Metastatic Liver Carcinoma in the Adrenal Gland (tissue), 2 donors: ENCODE measurements around a stretch of chr10.

GRCh38 chr10:79166374-79167062 is 97.8 kb downstream of the ZMIZ1 start:
- PRO-cap, 2 experiments = no peak in any of the 2 experiments

DNA sequence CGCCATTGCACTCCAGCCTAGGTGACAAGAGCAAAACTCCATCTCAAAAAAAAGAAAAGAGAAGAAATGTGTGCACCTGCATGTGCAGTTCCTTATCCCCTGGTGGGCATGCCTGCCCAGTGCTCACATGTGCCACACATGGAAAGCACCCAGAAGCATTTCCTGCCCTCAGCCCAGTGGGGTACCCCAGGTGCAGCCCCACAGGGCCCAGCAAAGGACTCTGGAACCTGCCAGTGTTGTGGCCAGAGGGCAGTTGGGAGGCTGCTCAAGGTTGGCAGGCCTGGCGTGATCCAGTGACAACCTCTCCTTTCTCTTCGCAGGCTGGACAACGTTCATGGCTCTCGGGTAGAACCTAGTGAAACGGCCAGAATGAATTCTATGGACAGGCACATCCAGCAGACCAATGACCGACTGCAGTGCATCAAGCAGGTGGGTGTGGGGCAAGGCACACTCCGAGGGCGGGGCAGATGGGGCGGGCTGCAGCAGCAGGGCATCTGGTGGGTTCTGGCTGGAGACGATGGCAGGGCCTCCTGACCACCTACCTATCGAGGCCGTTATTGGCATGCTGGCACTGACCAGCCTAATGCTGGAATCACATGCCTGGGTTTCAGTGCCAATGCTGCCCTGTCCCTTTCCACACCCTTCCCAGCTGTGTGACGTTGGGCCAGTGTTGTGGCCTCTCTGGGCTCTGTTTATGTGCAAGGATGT is 132.7 kb downstream of the ZMIZ1 start:
- PRO-cap, 2 experiments = no peak in any of the 2 experiments

- PRO-cap, 2 experiments = no peak in any of the 2 experiments
These were observed 139.1 kb upstream of the PPIF start for GRCh38 chr10:79208072-79208638.

GRCh38 chr10:79248444-79248816 is 98.8 kb upstream of the PPIF start:
- PRO-cap, 2 experiments = peak in 2 of 2 experiments; most common plus-strand start chr10:79248672 (in 2); most common minus-strand start chr10:79248540 (in 2)

DNA sequence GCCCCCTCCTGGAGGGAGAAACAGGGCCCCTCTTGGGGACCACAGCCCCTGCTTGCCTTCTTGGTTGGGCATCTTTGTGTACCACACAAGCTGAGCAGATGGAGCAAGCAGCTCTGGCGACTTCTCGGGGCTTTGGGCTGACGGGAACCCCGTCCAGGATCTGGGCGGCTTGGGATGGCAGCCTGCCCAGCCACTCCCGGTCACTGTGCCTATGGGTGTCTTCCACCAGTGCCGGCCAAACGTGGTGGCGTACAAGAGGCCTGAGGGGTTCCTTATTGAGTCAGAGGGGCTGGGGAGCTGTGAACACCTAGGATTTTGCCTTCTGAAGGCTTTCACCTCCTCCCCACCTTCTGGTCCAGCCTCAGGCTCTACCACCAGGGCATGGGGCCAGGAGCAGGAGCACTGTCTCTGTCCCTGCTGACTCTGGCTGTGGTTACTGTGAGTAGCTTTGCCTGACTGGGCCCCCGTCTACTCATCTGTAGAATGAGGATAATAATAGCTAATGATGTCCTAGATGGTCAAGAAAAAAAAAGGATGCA is 71.8 kb upstream of the PPIF start:
- PRO-cap, 2 experiments = no peak in any of the 2 experiments

DNA sequence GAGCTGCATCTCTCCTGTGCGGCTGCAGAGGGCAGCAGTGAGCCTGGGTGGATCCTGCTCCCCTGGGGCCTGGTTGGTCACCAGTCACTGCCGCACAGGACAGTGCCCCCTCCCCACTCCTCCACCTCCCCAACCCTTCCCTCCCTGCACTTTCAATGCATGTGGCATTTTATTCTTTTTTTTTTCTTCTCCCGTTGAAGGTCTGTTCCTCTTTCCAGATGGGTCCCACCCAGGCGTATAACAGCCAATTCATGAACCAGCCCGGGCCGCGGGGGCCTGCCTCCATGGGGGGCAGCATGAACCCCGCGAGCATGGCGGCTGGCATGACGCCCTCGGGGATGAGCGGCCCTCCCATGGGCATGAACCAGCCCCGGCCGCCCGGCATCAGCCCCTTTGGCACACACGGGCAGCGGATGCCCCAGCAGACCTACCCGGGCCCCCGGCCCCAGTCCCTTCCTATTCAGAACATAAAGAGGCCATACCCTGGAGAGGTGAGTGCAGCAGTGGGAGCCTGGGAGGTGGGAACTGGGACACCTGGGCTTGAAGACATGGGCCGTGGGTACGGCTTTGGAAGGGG is 54.0 kb upstream of the PPIF start:
- PRO-cap, 2 experiments = no peak in any of the 2 experiments

DNA sequence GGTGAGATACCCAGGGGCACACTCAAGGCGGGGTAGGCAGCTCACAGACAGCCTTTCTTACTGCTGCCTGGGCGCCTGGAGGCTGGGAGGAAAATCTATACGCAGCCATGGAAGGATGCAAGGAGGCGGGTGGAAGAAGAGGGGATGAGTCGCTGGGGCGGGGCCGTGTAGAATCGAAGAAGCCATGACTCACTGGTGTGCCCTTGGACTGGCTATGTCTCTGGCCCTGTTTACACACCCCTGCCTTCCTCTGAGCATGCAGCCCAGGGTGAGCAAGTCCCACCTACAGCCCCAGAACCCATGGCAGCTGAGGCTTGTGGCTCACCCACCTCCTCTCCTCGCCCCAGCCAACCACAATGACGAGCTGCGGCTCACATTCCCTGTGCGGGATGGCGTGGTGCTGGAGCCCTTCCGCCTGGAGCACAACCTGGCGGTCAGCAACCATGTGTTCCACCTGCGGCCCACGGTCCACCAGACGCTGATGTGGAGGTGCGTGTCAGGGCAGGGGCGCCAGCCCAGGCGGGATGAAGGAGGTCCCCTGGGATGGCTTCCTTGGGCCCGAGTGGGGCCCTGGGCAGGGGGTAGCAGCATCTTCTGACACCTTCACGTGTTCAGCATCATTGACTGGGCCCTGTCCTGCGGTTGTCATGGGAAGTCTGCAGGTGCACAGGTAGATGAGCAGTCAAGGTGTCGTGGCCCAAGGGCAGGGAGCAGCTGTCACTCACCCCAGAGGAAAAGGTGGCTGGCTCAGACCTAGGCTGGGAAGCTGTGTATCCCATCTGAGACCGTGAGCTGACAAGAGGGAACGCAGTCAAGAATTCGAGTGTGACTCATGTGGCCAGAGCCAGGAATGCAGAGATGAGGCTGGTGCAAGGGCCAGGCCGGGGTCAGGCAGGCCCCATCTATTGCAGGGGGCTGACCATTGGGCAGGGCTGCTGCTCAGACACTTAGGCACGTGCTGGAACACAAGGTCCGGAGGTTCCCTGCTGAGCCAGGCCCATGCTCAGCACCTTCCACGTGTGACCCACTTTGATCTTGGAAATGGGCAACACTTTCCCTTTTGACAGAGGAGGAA is 48.2 kb upstream of the PPIF start:
- PRO-cap, 2 experiments = no peak in any of the 2 experiments

- PRO-cap, 2 experiments = no peak in any of the 2 experiments
These were observed 34.0 kb upstream of the PPIF start for GRCh38 chr10:79313295-79313591.

DNA sequence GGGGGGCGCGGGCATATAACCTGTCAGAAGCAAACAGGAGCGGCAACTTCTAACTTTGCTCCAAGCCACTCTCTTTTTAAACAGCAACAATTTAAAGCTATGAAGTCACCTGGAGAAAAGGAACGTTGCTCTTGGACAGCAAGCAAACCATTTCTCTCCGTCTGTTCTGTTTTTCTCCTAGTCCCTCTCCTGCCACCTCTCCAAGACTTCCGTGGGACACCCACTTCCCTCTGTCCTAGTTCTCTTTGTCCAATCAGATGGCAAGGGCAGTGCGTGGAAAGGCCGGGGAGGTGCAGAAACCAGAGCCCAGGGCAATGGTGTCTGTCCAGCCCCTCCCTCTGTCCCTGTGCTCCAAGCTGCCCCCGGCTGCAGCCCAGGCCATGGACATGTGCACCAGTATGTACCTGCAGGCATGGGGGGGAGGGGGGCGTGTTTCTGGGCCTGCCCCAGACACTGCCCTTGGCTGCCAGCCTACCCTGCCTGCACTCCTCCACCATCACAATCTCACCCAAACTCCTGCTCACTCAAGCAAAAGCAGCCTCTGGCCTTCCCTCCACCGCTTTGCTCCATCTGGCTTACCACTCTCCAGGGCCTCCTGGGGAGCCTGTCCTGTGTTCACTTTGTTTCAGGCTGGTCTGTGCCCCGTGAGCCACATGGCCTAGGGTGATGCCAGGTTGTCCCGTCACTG is 33.5 kb upstream of the PPIF start:
- PRO-cap, 2 experiments = no peak in any of the 2 experiments

DNA sequence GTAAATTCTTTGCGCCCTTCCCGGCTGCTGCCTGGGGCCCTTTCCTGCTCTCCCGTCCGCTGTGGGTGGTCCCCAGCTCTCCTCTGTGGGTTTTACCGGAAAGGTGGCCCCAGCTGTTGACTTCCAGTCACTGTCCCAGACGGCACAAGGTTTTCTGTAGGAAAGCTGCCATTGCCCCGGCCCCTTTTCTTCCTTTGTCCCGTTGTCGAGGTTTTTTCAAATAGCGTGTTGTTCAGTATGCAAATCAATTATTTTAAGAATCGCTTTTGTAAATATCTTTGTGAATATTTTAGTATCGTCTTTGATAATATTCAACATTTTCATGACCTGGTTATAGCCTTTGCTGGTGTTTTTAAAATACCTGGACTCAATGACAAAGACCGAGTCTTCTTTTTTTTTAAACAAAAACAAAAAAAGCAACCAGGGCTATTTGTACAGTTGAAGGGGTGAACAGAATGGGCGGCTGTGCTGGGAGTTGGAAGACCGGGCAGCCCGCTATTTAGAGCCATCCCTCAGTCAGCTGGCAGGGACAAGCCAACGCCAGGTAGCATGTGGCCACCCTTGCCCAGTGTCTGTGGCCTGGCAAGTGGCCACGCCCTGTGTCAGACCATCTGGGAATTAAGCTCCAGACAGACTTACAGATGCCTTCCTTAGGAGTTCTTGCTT is 32.8 kb upstream of the PPIF start:
- PRO-cap, 2 experiments = no peak in any of the 2 experiments

GRCh38 chr10:79323188-79323992 is 23.9 kb upstream of the PPIF start:
- PRO-cap, 2 experiments = no peak in any of the 2 experiments

DNA sequence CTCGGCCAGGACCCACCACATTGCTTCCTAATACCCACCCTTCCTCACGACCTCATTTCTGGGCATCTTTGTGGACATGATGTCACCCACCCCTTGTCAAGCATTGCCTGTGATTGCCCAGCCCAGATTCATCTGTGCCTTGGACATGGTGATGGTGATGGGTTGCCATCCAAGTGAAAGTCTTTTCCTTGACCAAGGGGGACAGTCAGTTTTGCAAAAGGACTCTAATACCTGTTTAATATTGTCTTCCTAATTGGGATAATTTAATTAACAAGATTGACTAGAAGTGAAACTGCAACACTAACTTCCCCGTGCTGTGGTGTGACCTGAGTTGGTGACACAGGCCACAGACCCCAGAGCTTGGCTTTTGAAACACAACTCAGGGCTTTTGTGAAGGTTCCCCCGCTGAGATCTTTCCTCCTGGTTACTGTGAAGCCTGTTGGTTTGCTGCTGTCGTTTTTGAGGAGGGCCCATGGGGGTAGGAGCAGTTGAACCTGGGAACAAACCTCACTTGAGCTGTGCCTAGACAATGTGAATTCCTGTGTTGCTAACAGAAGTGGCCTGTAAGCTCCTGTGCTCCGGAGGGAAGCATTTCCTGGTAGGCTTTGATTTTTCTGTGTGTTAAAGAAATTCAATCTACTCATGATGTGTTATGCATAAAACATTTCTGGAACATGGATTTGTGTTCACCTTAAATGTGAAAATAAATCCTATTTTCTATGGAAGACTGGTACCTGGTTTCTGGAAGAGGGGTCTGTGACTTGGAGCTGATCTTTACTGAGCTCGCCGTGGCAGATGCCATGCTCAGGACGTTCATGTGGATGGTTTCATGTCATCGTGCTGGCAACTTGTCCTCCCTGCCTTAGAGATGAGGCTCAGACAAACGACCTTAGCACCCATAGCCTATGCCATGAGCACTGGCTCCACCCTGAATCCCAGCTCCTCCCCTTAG is 7.0 kb downstream of the PPIF start:
- PRO-cap, 2 experiments = no peak in any of the 2 experiments

GRCh38 chr10:79472778-79473287 is 27.4 kb upstream of the ZCCHC24 start:
- PRO-cap, 2 experiments = no peak in any of the 2 experiments

DNA sequence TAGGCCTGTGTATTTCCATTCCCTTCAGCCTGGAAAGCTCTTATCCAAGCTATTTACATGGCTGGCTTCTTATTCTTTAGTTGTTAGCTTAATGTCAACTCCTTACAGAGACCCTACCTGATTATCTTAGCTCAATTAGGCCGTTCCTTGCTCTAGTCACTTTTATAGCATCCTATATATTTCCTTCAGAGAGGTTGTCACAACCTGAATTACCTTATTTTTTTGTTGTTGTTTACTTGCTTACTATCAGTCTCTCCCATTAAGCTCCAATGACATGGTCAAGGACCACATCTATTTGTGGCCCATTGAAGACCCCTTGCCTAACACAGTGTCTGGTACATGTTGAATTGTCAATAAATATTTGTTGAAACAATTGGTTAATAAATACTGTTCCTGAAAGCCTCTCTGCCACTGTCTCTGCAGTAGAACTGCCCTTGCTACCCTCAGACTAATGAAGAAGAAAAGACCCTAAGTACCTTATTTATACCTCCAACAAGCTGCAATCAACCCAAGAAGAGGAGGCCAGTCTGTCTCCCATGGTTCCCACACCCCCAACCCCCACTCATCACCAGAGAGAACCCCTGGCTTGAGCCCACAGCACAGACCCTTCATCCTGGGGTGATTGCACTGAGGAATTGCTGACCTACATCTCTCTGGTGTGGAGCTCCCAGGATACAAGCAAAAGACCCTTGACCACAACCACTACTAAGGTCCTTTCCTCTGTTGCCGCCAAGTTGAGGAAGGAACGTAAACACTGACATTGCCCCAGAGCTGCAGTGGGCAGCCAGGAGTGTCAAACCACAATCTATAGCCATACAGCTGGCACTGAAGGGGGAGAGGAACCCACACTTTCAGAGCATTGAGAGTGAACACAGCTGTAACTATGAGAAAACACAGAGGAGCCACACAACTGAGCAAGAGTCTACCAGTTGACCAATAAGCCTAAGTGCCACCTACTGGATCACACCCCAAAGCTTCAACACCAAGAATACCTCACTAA is 45.2 kb downstream of the NUTM2B start:
- PRO-cap, 2 experiments = no peak in any of the 2 experiments

DNA sequence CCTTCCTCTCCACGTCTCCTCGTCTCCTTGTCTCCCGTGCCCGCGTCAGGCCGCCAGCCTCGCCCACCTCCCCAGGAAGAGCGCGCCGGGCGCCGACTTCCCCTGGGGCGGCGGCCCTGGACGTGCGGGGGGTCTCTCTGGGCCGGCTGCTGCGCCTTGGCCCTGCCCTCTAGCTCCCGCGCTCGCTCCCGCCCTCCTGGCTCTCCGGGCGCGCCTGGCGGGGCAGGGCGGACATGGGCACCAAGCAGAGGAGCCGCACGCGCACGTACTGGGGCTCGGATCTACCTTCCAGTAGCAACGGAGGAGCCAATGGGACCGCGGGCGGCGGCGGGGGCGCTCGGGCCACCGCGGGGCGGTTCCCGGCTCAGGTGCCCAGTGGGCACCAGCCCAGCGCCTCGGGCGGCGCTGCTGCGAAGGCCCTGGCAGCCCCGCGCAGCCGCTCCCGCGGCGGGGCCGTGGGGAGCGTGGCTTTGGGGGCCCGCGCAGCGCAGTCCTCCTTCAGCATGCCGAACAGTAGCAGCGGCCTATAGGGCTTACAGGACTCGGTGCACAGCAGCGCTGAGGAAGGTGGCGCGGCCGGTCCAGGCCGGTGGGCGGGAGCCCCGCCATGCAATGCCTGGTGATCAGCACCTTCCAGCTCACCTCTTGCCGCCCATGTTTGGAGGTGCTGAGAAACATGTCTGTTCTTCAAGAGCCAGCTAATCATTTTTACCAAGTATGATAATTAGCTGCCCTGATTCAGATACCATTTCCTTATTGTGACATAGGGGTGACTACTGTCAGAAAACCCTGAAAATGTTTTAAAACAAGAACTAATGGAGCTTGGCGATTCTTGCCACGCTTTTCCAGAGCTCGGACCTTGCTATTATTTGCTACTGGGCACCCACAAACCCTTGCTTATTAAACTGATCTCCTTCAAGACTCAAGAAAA is 33.3 kb upstream of the SFTPD start:
- PRO-cap, 2 experiments = no peak in any of the 2 experiments

DNA sequence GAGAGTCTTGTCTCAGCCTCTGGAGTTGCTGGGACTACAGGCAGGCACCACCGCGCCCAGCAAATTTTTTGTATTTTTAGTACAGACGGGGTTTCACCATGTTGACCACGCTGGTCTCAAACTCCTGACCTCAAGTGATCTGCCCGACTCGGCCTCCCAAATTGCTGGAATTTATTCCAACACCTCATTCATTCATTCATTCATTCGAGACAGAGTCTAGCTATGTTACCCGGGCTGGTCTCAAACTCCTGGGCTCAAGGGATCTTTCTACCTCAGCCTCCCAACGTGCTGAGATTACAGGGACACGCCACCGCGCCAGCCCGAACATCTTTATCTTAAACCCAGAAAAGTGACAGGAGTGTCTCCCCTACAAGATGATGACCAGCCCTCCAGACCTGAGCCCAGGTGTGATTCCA is 341 bp upstream of the TMEM254 start:
- PRO-cap, 2 experiments = no peak in any of the 2 experiments

GRCh38 chr10:80159559-80160304 is 27.2 kb downstream of the PLAC9 start:
- PRO-cap, 2 experiments = no peak in any of the 2 experiments

GRCh38 chr10:80161226-80161840 is 28.8 kb downstream of the PLAC9 start:
- PRO-cap, 2 experiments = no peak in any of the 2 experiments

GRCh38 chr10:80179074-80179839 is 26.1 kb downstream of the ANXA11 start:
- PRO-cap, 2 experiments = no peak in any of the 2 experiments

DNA sequence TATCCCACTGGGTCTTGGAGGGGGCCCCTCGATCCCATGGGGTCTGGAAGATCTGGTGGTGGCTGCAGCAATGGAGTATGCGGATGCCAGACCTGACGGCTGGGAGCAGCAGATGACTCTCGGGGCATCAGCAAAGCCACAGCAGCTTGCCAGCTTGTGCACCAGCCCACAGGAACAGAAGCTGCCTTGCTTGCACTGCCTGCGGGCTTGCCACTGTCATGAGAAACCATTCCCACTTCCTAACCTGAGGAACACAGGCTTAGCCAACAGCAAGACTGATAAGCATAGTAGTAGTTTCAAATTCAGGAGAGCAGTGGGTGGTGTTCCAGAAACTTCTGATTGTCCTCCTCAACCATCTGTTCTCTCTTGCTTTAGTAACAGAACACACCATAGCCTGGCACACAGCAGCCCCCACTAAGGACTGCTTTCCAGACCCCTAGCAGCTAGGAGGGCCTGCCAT is 7.4 kb downstream of the ANXA11 start:
- PRO-cap, 2 experiments = no peak in any of the 2 experiments